Iris pigment epithelial cell (primary cell): ENCODE measurements around a stretch of chr19.

- RRBS: no CpG with 5 or more reads among the region's 34 CpGs
Observed at GRCh38 chr19:1035758-1036683, 3.9 kb upstream of the ABCA7 start.

DNA sequence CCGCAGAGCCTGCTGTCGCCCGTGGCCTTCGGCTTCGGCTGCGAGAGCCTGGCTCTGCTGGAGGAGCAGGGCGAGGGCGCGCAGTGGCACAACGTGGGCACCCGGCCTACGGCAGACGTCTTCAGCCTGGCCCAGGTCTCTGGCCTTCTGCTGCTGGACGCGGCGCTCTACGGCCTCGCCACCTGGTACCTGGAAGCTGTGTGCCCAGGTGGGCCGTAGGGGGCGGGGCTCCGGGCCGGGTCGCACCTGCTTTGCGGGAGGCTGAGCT, 7.5 kb downstream of the ABCA7 start:
- RRBS: no CpG with 5 or more reads among the region's 24 CpGs

DNA sequence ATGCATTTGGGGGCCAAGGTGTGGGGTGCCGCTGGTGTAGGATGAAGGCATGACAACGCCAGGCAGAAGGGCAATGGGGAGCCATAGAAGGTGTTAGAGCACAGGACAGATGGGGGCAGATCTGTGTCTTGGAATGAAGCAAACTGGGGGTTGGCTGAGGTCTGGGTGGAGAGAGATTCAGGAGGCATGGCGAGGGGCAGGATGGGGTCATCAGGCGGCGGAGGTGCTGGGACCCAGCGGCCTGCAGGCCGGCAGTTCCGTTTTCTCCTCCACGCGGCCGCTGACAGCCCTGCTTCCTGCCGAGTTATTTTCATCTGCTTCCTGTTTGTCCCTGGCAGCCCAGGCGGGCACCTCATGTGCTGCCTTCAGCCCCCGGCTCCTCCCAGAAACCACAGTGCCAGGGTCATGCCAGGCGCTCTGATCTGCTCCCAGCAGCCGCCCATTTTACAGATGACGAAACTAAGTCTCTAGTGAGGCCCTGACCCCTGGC, 2.1 kb downstream of the ARHGAP45 start:
- RRBS: 60% methylated on average over 2 of the region's 17 CpGs

DNA sequence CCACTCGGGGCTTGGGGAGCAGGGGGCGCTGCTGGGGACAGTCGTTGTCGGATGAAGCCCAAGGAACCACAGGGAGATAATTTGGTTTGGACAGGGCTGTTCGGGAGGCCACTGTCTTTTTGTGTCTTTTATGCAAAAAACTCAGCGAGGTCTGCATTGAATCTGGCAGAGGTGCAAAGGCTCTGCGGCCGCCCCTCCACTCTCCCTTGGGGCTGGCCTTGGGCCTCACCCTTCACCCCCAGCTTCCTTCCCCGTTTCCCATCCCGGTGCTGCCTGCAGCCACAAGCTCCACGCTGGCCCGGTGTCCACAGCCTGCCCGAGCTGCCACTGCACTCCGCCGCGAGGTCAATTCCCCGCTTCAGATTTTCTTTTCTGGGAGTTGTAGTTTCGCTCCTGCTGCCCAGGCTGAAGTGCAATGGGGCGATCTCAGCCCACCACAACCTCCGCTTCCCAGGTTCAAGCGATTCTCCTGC, 11.8 kb downstream of the POLR2E start:
- RRBS: 100% methylated on average over 2 of the region's 21 CpGs

GRCh38 chr19:1090768-1091270, 4.4 kb downstream of the POLR2E start:
- RRBS: no CpG with 5 or more reads among the region's 26 CpGs

DNA sequence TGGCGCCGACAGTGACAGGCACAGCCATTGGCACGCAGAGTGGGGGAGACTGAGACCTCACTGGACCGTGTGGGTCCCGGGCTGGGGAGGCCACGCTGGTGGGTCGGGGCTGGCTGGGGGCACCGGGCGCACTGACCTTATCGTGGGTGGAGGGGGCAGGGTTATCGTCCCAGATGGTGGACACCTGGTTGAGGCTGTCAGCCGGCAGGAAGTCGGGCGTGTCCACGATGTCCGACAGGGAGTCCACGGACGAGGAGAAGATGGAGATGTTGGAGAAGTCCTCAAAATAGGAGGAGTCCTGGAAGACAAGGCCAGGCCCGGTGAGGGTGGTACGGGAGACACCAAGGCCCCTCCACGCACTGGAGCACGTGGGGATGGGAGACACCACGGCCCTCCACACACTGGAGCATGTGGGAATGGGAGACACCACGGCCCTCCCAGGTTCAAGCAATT, 23.7 kb downstream of the GPX4 start:
- RRBS: 95% methylated on average over 11 of the region's 24 CpGs

GRCh38 chr19:1162606-1163042, 11.4 kb downstream of the SBNO2 start:
- RRBS: no CpG with 5 or more reads among the region's 11 CpGs

DNA sequence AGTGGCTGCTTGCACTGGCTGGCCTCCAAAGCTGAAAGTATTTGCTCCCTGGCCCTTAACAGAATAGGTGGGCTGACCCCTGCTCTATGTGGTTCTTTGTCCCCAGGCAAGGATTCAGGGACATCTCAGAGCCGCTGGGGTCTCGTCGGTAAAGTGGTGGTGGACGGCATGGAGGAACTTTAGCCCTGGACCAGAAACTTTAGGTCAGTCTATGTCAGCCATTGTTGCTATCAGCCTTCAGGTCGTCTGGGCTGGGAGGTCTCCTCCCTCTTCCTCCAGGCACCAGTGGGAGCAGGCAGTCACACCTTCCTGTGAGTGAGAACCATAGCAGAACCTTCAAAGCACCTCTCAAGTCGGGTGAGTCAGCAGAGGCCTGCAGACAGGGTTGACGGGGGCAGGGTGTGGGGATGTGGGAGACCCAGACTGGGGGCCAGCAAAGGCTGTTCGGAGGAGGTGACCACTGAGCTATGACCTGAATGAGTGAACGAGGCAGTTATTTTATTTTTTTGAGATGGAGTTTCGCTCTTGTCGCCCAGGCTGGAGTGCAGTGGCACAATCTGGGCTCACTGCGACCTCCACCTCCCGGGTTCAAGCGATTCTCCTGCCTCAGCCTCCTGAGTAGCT, 15.3 kb upstream of the SBNO2 start:
- RRBS: no CpG with 5 or more reads among the region's 14 CpGs

DNA sequence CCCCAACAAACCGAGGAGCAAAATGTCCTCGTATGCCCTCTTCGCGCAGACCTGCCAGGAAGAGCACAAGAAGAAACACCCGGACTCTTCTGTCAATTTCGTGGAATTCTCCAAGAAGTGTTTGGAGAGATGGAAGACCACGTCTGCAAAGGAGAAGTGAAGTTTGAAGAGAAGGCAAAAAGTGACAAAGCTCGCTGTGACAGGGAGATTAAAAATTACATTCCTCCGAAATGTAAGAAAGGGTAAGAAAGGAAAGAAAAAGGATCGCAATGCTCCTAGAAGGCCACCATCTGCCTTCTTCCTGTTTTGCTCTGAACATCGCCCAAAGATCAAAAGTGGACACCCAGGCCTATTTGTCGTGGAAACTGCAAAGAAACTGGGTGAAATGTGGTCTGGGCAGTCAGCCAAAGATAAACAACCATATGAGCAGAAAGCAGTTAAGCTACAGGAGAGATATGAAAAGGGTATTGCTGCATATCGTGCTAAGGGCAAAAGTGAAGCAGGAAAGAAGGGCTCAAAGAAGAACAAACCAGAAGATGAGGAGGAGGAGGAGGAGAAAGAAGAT, 2.3 kb upstream of the STK11 start:
- RRBS: no CpG with 5 or more reads among the region's 13 CpGs

DNA sequence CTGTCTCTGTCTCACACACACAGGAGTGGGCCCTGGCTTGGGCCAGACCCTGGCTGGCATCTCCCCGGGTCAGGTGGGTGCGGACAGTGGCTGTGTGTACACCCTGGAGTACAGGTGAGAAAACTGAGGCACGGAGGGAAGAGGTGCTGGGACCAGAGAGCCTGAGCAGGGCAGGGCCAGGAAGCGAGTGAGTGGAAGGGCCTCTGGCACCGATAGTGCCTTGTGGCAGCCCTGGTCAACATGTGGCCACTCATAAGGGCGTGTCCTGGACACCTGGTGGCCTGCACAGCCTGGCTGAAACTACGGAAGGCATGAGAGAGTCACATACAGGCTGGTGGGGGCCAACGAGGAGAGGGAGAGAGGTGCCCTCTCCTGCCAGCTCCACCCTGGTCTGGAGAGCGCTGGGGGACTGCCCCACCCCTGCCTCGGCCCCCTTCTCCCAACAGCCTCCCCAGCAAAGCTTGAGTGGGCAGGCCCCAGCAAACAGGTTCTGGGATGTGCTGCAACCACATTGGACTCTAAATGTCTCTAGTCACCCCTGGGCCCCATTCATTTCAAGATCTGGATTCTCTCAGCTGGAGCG, 6.0 kb downstream of the CBARP start:
- RRBS: no CpG with 5 or more reads among the region's 11 CpGs

GRCh38 chr19:1235958-1236586, 1.7 kb downstream of the CBARP start:
- RRBS: 43% methylated on average over 12 of the region's 25 CpGs

DNA sequence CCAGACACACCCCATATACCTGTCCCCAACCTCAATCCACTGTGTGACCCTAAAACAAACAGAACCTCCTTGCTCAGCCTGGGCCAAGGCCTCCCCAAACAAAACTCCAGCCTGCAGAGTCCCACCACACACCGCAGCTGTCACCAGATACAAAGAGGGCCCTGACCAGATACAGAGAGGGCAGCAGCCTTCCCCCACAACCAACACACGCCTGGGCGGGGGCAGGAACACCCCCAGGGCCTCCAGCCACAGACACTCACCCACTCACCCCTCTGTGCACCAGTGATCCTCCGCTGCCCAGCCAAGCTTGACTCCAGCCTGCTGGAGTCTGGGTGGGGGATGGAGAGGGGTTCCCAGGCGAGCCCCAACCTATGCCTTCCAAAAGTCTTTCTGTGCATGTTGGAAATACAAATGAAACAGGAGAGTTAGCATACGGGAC, 5.9 kb upstream of the CIRBP start:
- RRBS: no CpG with 5 or more reads among the region's 6 CpGs

DNA sequence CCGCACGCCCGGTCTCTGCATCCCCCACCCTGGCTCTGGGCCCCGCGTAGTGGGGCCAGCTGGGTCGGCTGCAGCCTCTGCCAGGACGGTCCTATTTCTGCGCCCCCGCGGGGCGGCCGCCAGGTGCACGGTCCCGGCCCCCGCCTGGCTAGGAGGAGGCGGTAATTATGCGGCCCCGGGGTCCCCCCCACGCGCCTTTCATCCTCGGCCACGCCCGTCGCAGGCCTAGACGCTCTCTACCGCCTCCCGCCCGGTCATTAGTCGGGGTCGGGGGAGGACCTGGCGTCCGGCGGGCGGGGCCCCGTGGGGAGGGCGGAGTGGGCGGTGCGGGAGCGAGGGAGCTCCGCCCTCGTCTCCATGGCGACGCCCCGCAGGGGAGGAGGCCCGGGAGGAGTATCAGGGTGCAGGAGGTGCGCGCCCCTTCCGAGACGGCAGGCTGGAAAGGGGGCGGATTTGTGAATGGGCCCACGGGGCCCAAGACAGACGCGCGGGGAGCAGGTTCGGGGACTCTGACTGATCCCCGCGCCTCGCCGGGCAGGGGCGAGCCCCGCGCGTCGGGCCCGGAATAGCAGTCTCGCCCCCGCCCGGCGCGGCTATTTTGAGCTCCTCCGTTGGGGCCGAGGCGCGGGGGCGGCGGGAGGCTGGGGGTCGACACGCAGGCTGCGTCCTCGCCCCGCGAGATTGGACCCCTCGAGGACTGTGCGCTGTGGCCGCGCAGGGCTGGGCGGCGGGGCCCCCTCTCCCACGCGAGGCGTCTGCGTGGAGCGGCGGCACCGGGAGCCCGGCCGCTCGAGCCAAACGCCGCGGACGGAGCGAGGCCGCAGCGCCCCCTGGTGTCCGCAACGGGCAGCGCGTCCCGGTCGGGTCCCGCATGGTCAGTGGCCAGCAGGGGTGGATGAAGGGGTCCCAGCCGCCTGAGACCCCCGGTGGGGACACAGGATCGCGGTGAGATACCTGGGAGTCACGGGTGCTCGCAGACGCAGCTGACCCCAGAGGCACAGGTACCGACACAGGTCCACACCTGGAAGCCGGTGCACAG, 2.5 kb upstream of the CIRBP start:
- RRBS: 1% methylated on average over 36 of the region's 121 CpGs

DNA sequence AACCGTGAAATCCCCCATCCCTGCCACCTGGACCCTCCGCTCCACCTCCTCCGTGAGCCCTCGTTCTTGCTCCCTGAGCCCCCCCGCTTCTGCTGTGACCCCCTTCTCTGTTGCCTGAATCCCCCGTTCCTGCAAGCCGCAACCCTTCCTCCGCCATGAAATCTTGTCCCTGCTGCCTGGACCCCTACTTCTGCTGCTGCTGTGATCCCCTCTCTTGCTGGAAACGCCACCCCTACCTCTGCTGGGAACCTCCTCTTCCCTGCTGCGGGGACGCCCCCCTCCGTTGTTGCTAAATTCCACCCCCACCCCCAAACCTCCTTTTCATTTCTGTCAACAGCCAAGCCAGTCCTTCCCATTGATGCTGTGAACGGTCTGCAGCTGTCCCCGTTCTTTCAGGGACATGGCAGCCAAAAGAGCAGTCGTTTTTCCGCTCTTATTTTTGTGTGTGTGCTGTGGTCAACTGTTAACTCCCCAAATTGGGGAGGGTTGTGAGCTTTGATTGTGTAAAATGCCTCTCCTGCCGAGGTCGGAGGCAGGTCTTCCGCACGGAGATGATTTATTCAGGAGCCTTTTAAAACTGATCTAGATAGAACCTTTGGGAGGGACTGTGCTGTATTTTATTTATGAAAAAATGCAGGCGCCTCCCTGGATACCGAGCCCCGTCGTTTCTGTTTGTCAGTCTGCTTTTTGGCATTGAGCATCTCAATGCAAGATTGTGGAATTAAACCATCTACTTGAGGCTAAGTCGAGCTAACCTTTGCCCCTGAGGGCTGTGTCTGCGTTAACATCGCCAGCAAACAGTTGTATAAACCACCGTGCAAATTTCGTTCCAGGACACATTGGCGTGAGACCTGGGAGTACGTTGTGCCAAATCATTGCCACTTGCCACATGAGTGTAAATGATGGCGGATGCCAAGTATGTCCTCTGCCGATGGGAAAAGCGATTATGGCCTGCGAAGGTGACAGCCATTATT, 1.0 kb downstream of the PWWP3A start:
- RRBS: no CpG with 5 or more reads among the region's 35 CpGs

- RRBS: no CpG with 5 or more reads among the region's 11 CpGs
Observed at GRCh38 chr19:1379824-1380372, 3.8 kb upstream of the NDUFS7 start.

DNA sequence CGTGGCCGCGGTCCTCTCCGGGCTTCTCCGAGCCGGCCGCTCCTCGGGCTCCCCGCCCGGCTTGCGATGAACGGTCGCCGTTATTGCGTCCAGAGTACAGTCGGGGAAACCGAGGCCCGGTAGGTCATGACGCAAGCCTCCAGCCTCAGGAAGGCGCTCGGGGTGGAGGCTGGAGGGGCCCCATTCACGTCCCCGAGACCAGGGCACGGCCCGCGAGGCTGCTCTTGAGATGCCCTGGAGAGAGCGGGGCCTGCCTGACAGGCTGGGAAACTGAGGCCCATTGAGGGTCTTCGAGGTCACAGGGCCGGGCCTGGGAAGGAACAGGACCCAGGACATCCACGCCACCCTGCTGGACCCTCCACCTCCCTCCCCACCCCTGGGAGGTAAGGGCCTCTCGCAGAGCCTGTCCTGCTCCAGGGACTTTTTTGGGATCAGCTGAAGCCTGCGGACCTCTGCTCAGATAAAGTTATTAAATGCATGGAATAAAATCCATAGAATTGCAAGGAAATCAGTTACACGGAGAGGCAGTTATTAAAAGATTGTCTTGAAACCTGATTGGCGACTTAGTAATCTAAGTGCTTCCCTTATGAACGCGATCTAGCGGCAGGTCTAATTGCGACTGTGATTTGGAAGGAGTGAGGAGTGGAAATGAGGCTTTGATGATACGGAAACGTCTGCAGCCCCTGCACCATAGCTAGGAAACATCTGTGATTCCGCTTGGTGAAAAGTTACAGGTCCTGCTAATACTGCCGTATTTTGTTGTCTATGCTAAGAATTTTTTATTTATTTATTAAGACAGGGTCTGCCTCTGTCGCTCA, 540 bp downstream of the NDUFS7 start:
- RRBS: 1% methylated on average over 9 of the region's 43 CpGs

DNA sequence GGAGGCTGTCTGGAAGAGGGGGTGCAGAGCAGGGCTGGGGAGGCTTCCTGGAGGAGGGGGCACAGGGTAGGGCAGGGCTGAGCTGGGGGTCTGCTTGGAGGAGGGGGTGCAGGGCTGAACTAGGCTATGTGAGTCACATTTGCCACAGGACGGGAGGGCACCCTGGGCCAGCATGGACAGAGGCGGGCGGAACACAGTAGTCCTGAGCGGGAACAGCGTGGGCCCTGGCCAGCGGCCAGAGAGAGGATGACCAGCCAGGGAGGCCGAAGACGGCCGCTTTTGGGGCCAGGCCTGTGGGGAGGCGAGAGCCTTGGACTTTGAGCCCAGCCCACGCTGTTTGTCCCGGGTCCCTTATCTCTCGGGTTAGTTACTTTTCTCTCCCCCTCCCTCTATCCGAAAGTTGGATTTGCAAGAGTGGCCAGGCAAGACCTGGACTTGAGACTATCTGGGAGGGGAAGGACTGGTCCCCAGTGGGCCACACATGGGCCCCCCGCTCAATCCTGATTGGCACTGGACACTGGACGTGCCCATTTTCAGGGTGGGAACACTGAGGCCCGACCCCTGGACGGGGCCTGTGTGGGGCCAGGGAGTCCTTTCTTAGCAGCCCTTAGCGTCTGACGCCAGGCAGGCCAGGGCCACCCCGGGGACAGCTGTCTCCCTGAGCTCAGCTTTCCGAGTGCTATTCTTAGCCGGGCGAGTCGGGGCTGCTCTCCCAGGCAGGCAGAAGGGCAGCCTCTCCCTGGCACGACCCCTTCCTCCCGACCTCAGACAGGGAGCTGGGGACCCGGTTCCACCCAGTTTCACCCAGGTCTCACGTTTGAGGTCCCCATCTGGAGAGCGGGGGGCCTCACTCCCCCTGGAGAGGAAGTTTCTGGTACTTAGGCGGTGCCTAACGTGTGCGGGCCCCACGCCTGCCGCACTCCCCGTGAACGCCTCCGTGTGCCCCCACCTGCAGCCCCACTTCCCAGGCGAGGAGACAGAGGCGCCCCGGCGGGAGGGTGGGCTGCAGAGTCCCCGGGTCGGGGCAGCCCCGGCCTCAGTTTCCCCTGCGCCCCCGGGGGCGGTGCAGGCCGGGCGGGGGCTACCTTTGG, 786 bp downstream of the GAMT start:
- RRBS: 10% methylated on average over 9 of the region's 50 CpGs

DNA sequence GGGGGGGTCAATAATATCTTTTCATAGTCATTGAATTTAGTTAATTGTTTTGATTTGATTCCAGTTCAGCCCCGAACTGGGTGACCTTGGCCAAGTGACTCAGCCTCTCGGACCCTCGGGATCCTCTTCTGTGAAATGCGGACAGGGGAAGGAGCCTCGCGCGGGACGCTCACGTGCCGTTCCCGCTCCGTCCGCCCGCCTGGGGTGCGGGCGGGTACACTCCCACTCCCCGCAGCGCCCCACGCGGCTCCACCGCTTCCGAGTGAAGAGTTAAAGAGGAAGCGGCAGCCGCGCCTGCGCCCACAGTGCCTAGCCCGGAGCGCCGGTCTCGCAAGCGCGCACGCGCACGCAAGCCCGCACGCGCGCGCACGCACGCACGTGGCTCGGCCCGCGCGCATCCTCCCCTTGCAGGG, 426 bp upstream of the DAZAP1 start:
- RRBS: no CpG with 5 or more reads among the region's 47 CpGs

DNA sequence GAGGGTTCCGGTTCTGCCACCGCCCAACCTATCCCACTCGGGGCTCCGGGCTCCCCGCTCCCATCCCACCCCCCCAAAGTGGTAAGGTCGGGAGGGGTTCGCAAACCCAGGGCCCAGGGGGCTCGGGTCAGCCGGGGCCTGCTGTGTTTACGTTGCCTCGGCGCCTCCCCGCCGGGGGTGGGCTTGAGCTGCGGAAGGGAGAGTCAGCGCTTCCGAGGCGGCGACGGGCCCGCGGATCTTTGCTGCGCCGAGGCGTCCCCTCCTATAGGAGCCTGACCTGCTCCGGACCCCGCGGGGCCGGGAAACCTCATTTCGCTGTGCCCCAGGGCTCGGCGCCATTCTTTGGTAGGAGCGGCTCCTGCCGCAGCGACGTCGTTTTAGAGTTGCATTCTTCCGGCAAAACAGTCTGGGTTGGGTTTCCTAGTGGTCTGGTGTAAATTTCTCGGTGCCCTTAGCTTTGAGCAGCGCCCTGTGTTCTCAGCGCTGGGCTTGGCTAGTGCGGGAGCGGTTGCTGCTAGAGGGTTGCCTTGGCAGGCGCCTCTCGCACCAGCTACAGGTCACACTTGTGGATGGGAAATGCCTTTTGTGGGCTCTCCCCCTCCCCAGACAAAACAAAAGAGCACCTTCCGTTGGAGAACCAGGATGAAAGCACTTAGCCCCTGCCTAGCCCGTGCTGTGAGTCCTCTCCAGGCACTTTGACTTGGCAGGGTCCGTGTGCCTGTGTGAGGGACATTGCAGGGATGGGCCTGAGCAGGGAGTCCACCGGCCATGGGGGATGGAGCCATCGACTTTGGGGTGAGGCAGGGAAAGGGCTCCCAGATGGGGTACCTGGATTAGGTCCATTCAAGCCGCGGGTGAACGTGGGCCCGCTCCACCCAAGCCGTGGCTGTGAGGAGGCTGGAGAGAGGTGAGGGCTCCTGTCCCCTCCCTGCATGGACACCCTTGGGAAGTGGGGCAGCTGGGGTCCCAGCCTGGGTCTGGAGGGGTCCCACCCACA, 1.4 kb downstream of the DAZAP1 start:
- RRBS: 3% methylated on average over 21 of the region's 55 CpGs

- RRBS: 72% methylated on average over 6 of the region's 20 CpGs
Observed at GRCh38 chr19:1424632-1424916, 13.6 kb upstream of the RPS15 start.